ENCODE measurements around the gene IL32.

- RRBS, 2 experiments = 9% methylated on average over 7 of the region's 18 CpGs
CAGE:
- cytosol, long polyA minus RNA = no peak
- cytosol, long polyA plus RNA = no peak
- long polyA plus RNA = no peak
- nucleus, long polyA minus RNA = no peak
- nucleus, long polyA plus RNA = no peak
These were observed 12.4 kb upstream of the KCTD5 start for GRCh38 chr16:2669791-2670503.

DNA sequence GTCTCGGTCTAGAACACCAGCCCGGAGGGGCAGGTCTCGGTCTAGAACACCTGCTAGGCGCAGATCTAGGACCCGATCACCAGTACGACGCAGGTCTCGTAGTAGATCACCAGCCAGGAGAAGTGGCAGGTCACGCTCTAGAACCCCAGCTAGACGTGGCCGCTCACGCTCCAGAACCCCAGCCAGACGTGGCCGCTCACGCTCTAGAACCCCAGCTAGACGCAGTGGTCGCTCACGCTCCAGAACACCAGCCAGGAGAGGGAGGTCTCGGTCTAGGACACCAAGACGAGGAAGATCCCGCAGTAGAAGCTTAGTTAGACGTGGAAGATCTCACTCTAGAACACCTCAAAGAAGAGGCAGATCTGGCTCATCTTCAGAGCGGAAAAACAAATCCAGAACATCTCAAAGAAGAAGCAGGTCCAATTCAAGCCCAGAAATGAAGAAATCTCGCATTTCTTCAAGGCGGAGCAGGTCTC is 9.9 kb downstream of the SRRM2 start:
- RRBS, 2 experiments = 100% methylated on average over 2 of the region's 25 CpGs
CAGE:
- cytosol, long polyA minus RNA = no peak
- cytosol, long polyA plus RNA = no peak
- long polyA plus RNA = no peak
- nucleus, long polyA minus RNA = no peak
- nucleus, long polyA plus RNA = no peak

- RRBS, 2 experiments = no CpG with 5 or more reads among the region's 9 CpGs
CAGE:
- cytosol, long polyA minus RNA = no peak
- cytosol, long polyA plus RNA = no peak
- long polyA plus RNA = no peak
- nucleus, long polyA minus RNA = no peak
- nucleus, long polyA plus RNA = no peak
These were observed 12.0 kb downstream of the SRRM2 start for GRCh38 chr16:2764304-2765054.

- RRBS, 2 experiments = no CpG with 5 or more reads among the region's 17 CpGs
CAGE:
- cytosol, long polyA minus RNA = no peak
- cytosol, long polyA plus RNA = no peak
- long polyA plus RNA = no peak
- nucleus, long polyA minus RNA = no peak
- nucleus, long polyA plus RNA = no peak
These were observed 6.6 kb downstream of the ELOB start for GRCh38 chr16:2770416-2770918.

- RRBS, 2 experiments = 82 to 96% methylated on average over 2 of the region's 10 CpGs
CAGE:
- cytosol, long polyA minus RNA = no peak
- cytosol, long polyA plus RNA = no peak
- long polyA plus RNA = no peak
- nucleus, long polyA minus RNA = no peak
- nucleus, long polyA plus RNA = no peak
These were observed 1.8 kb downstream of the PRSS22 start for GRCh38 chr16:2856146-2856610.

GRCh38 chr16:2860844-2861700 is 3.1 kb upstream of the PRSS22 start:
- RRBS, 2 experiments = no CpG with 5 or more reads among the region's 10 CpGs
CAGE:
- cytosol, long polyA minus RNA = no peak
- cytosol, long polyA plus RNA = no peak
- long polyA plus RNA = no peak
- nucleus, long polyA minus RNA = no peak
- nucleus, long polyA plus RNA = no peak

DNA sequence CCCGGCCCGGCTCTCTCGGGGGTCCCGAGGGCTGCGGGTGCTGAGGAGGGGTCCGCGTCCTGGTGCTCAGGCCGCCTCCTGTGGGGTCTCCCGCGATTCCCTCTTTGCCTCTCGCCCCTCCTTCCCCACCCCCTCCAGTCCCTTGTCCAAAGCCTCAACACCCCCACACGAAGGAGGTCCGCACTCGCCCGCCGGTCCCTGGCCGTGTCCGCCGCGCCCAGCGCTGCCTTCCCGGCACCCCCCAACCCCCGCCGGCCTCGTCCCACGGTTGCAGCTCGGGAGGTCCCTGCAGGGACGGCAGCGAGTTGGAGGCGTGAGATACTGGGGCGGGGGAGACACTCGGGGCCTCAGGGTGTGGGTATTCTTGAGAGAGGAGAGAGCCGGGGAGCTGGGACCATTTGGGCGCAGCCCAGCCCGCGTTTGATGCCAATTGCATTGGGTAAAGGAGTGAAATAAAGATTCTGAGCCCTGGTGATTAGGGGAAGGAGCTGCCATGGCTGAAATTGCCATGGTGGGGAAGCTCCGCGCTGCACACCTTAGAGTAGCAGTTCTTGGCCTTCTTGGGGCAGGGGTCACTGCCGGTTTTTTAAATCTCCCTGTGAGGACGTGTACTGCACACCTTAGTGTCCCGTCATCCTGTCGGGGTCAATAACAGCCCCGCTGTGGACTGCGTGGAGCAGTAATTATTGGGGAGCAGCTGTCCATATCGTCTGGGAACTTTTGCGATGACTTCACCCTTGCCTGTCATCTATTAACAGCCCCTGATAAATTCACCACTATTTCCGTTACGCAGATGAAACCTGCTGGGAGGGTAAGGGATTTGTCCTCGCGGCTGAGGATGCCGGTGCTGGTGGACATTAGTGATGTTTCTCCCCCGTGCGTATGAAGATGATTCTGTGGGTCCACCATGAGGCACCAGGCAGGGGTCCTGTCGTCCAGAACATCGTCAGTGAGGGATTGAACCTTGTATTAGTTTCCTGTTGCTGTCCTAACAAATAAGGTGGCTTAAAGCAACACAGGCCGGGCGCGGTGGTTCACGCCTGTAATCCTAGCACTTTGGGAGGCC is 741 bp downstream of the FLYWCH2 start:
- RRBS, 2 experiments = 1 to 2% methylated on average over 8 of the region's 59 CpGs
CAGE:
- cytosol, long polyA minus RNA = no peak
- cytosol, long polyA plus RNA = no peak
- long polyA plus RNA = no peak
- nucleus, long polyA minus RNA = no peak
- nucleus, long polyA plus RNA = no peak

- RRBS, 2 experiments = no CpG with 5 or more reads among the region's 20 CpGs
CAGE:
- cytosol, long polyA minus RNA = no peak
- cytosol, long polyA plus RNA = no peak
- long polyA plus RNA = no peak
- nucleus, long polyA minus RNA = no peak
- nucleus, long polyA plus RNA = no peak
These were observed 5.8 kb upstream of the FLYWCH1 start for GRCh38 chr16:2905849-2906428.

DNA sequence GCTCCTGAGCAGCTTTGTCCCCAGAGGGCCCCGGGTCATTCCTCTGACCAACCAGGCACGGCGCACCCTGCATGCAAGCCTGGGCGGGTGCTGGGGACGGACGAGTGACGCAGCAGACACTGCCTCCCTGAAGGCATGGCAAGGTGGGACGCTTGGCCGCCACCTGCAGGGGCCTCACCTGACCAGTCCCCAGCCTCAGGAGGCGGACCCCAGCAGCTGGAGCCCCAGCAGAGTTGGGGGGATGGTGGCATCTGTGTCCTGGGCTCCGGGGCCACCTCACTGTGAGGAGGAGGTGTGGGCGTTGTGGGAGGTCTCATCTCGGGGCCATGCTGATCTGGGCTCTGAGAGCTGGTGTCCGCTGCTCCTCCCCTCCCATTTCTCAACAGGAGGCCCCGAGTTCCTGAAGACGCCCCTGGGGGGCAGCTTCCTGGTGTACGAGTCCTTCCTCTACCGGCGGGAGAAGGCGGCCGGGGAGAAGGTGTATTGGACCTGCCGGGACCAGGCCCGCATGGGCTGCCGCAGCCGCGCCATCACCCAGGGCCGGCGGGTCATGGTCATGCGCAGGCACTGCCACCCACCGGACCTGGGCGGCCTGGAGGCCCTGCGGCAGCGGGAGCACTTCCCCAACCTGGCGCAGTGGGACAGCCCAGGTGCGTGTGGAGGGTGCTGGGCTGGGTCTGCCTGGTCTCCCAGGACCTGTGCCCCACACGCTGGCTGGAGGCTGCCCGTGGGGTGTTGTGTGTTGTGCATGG is 25.2 kb downstream of the FLYWCH1 start:
- RRBS, 2 experiments = no CpG with 5 or more reads among the region's 37 CpGs
CAGE:
- cytosol, long polyA minus RNA = no peak
- cytosol, long polyA plus RNA = no peak
- long polyA plus RNA = no peak
- nucleus, long polyA minus RNA = no peak
- nucleus, long polyA plus RNA = no peak

DNA sequence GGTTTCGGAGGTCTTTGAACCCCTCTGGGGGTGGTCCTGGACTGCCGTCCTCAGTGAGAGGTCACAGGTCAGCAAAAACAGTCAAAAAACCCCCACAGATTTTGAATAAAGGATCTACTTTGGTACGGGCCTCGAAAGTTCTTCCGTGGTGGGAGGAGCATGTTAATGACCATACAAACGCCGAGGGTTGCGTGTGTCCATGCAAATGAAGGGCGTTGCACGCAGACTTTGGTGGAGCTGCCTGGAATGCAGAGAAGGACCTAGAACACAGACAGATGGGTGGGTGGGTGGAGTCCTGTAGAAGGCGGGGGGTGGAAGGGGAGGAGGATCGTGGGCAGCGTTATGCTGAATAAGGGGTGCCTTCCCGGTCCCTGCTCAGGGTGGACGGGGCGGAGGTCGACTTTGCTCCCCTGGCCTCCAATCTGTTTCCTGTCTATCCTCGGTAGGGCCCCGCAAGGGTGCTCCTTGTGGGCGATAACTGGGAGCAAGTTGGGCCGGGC is 842 bp upstream of the PAQR4 start:
- RRBS, 2 experiments = no CpG with 5 or more reads among the region's 21 CpGs
CAGE:
- cytosol, long polyA minus RNA = no peak
- cytosol, long polyA plus RNA = no peak
- long polyA plus RNA = no peak
- nucleus, long polyA minus RNA = no peak
- nucleus, long polyA plus RNA = no peak

DNA sequence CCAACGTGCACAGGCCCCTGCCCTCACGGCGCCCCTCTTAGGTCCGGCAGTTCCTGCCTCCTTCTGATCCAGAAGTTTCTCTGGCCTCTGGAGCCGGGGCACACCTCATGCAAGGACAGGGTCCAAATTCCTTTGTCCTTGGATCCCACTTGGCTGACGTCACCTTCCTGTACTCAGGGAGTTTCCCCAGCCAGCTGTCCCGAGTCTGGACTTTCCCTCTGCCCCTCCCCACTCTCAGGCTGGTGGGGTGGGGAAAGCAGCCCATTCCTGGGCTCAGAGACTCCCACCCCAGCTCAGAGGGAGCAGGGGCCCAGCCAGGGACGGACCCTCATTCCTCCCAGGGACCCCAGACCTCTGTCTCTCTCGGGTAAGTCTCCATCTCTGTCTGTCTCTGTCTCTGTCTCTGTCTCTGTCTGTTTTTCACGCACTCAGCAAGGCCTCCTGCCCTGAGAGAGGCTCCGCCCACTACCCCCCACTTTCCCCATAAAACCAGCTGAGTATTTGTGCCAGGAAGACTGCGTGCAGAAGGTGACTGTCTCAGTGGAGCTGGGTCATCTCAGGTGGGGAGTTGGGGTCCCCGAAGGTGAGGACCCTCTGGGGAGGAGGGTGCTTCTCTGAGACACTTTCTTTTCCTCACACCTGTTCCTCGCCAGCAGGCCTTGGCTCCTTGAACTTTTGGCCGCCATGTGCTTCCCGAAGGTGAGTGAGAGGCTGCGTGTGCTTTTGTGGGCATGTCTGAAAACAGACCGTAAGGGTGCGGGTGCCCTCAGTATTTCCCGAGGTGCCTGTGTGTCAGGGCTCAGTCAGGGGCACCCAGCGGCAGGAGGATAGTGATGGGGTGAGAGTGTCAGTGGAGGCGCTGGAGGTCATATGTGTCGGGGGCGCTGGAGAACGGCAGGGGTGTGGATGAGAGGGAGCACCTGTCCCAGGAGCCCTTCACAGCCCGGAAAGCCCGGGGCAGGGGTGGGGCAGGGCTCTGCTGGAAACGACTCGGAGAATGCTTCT is at the start of gene IL32:
Gene IL32 (plus strand): TSS at position 513 of the 1,005 bp plus-strand sequence.
- RRBS, 2 experiments = under 1 to 12% methylated on average over 3 to 5 of the region's 29 CpGs
CAGE:
- cytosol, long polyA minus RNA = start-site peak on the plus strand centred at position 177 of the sequence, 5 bp wide, 235 reads; start-site peak on the plus strand centred at position 297 of the sequence, 69 bp wide, 576 reads; start-site peak on the plus strand centred at position 494 of the sequence, 61 bp wide, 1,001 reads
- cytosol, long polyA plus RNA = start-site peak on the plus strand centred at position 237 of the sequence, 124 bp wide, 2,632 and 2,125 reads in 2 replicates; start-site peak on the plus strand centred at position 504 of the sequence, 74 bp wide, 6,066 and 4,076 reads in 2 replicates
- long polyA plus RNA = start-site peak on the plus strand centred at position 284 of the sequence, 167 bp wide, 1,562 and 2,457 reads in 2 replicates; start-site peak on the plus strand centred at position 522 of the sequence, 38 bp wide, 6,416 and 8,664 reads in 2 replicates
- nucleus, long polyA minus RNA = no peak
- nucleus, long polyA plus RNA = start-site peak on the plus strand centred at position 237 of the sequence, 124 bp wide, 3,051 and 2,620 reads in 2 replicates; start-site peak on the plus strand centred at position 518 of the sequence, 45 bp wide, 4,799 and 3,070 reads in 2 replicates

GRCh38 chr16:3112972-3113641 is 721 bp downstream of the ZNF205 start:
- RRBS, 2 experiments = no CpG with 5 or more reads among the region's 17 CpGs
CAGE:
- cytosol, long polyA minus RNA = no peak
- cytosol, long polyA plus RNA = no peak
- long polyA plus RNA = no peak
- nucleus, long polyA minus RNA = no peak
- nucleus, long polyA plus RNA = no peak

- RRBS, 2 experiments = 98% methylated on average over 14 of the region's 41 CpGs
CAGE:
- cytosol, long polyA minus RNA = no peak
- cytosol, long polyA plus RNA = no peak
- long polyA plus RNA = no peak
- nucleus, long polyA minus RNA = no peak
- nucleus, long polyA plus RNA = no peak
These were observed 6.9 kb downstream of the ZNF205 start for GRCh38 chr16:3119195-3119712.

- RRBS, 2 experiments = 36% methylated on average over 2 of the region's 32 CpGs; no CpG with 5 or more reads in 1 of the 2 experiments
CAGE:
- cytosol, long polyA minus RNA = no peak
- cytosol, long polyA plus RNA = no peak
- long polyA plus RNA = no peak
- nucleus, long polyA minus RNA = no peak
- nucleus, long polyA plus RNA = no peak
These were observed 43.6 kb downstream of the ZNF200 start for GRCh38 chr16:3191196-3191889.

GRCh38 chr16:3520296-3521241 is 19.8 kb downstream of the CLUAP1 start:
- RRBS, 2 experiments = no CpG with 5 or more reads among the region's 14 CpGs
CAGE:
- cytosol, long polyA minus RNA = no peak
- cytosol, long polyA plus RNA = no peak
- long polyA plus RNA = no peak
- nucleus, long polyA minus RNA = no peak
- nucleus, long polyA plus RNA = no peak

DNA sequence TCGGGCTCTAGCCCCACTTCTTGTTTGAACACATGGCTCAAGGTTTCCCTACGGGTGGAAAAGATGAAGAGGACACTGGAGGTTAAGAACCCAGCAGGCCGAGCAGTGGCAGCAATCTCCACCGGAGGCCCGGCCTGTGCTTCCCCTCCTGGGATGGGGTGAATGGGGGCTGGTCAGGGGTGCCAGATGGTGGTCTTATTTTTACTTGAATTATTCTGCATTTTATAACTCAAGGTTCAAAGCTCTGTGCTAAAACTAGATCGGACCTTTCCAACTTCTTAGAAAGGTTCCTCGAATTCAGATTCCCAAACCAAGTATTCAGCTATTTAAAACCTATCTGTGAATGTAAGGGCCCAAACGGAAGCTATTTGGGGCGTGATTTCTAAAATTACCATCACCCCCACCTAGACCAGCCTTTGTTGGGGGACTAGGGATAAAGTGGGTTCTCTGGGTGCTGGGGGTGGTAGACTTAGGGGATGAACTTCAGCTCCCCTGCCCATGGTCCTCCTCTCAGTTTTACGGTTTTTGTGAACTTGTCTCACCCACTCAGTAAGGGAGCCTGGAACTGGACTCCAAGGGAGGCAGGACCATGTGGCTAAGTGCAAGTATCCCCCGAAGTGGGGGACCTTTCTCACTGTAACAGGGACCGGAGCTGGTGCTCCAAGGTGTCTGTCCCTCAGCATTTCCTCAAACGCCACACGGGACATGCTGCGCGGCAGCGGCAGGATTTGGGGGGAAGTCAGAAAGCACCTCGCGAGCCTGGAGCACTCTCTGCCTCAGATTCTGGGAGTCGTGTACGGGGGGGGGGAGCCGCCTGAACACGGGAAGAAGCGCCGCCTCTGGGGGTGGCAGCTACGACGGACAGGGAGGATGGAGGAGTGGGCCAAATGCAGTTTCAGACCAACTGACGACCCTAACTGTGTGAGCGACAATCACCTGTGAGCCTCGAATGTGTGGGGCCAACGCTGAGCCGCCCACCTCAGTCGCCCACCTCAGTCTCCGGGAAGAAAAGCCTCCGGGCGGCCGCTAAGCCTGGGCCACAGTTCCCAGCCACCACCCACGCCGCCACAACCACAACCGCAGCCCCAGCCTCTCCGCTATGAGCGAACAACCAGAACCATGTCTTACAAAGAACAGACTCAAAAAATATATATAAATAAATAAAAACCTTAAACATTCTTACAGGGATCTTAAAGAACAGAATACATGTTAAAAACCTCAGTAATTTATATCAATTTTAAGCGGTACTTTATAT is 8.5 kb upstream of the TRAP1 start:
- RRBS, 2 experiments = no CpG with 5 or more reads among the region's 43 CpGs
CAGE:
- cytosol, long polyA minus RNA = no peak
- cytosol, long polyA plus RNA = no peak
- long polyA plus RNA = no peak
- nucleus, long polyA minus RNA = no peak
- nucleus, long polyA plus RNA = no peak

DNA sequence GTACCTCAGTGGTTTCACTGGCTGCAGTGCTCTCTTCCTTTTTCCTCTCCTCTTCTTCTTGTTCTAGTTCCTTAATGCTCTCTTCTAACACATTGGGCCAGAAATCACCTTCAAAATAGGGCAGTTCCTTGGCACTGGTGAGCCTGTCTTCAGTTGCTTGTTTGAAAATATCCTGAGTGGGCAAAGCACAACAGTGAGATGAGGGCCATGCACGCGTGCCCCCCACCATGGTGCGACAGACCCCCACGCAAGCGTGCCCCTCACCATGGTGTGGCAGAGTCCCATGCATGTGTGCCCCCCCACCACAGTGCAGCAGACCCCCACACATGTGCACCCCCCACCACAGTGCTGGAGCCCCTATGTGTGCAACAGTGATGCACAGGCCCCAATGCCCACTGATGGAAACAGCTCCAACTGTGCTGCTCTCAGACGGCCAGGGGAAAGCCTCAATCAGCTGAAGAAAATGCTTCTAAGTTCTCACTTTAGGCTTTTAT is 18.8 kb upstream of the TRAP1 start:
- RRBS, 2 experiments = no CpG with 5 or more reads among the region's 6 CpGs
CAGE:
- cytosol, long polyA minus RNA = no peak
- cytosol, long polyA plus RNA = no peak
- long polyA plus RNA = start-site peak on the minus strand centred at position 113 of the sequence, 125 bp wide, 17 and 14 reads in 2 replicates
- nucleus, long polyA minus RNA = no peak
- nucleus, long polyA plus RNA = no peak

- RRBS, 2 experiments = no CpG with 5 or more reads among the region's 6 CpGs
CAGE:
- cytosol, long polyA minus RNA = no peak
- cytosol, long polyA plus RNA = no peak
- long polyA plus RNA = no peak
- nucleus, long polyA minus RNA = no peak
- nucleus, long polyA plus RNA = no peak
These were observed 80.7 kb upstream of the TRAP1 start for GRCh38 chr16:3798069-3798308.

DNA sequence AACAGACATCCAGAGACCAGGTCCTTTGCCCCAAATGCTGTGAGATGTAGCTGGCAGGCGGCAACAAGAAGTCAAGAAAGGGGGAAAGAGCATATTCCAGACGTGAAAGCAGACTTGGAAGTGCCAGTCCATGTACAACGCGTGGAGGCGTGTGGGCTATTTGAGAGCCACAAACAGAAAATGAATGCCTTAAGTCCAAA is 16.5 kb downstream of the CREBBP start:
- RRBS, 2 experiments = no CpG with 5 or more reads among the region's 5 CpGs
CAGE:
- cytosol, long polyA minus RNA = no peak
- cytosol, long polyA plus RNA = no peak
- long polyA plus RNA = no peak
- nucleus, long polyA minus RNA = no peak
- nucleus, long polyA plus RNA = no peak

- RRBS, 2 experiments = no CpG with 5 or more reads among the region's 20 CpGs
CAGE:
- cytosol, long polyA minus RNA = no peak
- cytosol, long polyA plus RNA = no peak
- long polyA plus RNA = no peak
- nucleus, long polyA minus RNA = no peak
- nucleus, long polyA plus RNA = no peak
These were observed 1.1 kb upstream of the CREBBP start for GRCh38 chr16:3881583-3881948.